ENCODE results near the genes RAB17 and UBE2F.

DNA sequence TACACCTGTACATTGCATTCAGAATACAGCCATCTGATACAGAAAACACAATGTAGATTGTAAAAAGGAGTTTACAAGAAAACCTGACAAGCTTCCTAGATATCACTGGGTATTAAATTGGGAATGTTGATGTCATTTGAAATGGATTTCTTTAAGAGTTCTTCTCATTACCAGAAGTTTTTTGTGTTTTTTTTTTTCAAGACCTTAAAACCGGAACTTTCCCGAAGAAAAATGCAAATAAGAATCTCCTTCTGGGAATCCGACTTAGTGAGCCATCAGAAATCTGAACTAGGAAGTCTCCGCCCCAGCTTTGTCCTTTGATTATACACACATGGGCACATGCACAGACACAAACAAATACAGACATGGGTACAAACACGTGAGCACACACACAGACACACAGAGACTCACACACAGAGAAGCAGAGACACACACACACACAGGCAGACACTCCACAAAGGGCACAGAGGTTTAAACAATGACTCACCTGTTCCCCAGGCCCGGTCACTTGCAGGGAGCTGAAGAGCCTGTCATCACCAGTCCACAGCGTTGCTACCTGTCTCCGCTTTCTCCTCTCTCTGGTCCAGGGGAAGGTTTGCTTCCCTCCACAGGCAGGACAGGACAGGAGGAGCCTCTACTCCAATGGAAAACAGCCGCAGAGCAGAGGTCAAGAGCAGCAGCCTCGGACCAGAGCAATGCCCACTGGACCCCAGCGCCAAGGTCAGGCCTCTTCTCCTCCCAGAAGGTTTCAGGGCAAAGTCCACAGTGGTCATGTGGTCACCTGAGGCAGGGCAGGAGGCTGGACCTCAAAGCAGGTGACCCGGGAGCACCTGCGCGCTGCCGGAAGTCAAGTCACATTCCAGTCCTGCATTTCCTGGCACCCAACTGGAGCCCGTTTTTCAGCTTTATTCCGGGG lies at the start of gene RAB17:
TSS of gene RAB17 (minus strand) at position 755 of the 916 bp plus-strand sequence.
- PRO-cap, 4 experiments: peak in 2 of 4 experiments; most common plus-strand start position 857 of the sequence (in 1); most common minus-strand start position 749 of the sequence (in 1)
- RAMPAGE, long total RNA, 2 experiments: no peak in any of the 2 experiments
- RRBS: 7% methylated on average over 3 of the region's 17 CpGs

- PRO-cap, 4 experiments: no peak in any of the 4 experiments
- RAMPAGE, long total RNA, 2 experiments: no peak in any of the 2 experiments
- RRBS: no CpG with 5 or more reads among the region's 18 CpGs
These were observed 3.3 kb upstream of the RAB17 start for GRCh38 chr2:237593719-237594417.

- PRO-cap, 4 experiments: peak in 2 of 4 experiments; most common plus-strand start chr2:237660798 (in 2)
- RAMPAGE, long total RNA, 2 experiments: no peak in any of the 2 experiments
- RRBS: no CpG with 5 or more reads among the region's 5 CpGs
These were observed 33.1 kb downstream of the LRRFIP1 start for GRCh38 chr2:237660547-237660884.

- PRO-cap, 4 experiments: peak in 4 of 4 experiments; most common plus-strand start chr2:237662984 (in 2); most common minus-strand start chr2:237662707 (in 2)
- RAMPAGE, long total RNA, 2 experiments: no peak in any of the 2 experiments
- RRBS: no CpG with 5 or more reads among the region's 17 CpGs
These were observed 35.3 kb downstream of the LRRFIP1 start for GRCh38 chr2:237662541-237663190.

GRCh38 chr2:237677842-237678472 lies 50.6 kb downstream of the LRRFIP1 start:
- PRO-cap, 4 experiments: peak in 4 of 4 experiments; most common plus-strand start chr2:237678291 (in 4); most common minus-strand start chr2:237678031 (in 2)
- RAMPAGE, long total RNA, 2 experiments: no peak in any of the 2 experiments
- RRBS: no CpG with 5 or more reads among the region's 9 CpGs

- PRO-cap, 4 experiments: peak in 2 of 4 experiments; most common plus-strand start chr2:237683404 (in 2); most common minus-strand start chr2:237683238 (in 2)
- RAMPAGE, long total RNA, 2 experiments: no peak in any of the 2 experiments
- RRBS: no CpG with 5 or more reads among the region's 18 CpGs
These were observed 55.6 kb downstream of the LRRFIP1 start for GRCh38 chr2:237682895-237683577.

- PRO-cap, 4 experiments: peak in 1 of 4 experiments; most common minus-strand start chr2:237685527 (in 1)
- RAMPAGE, long total RNA, 2 experiments: no peak in any of the 2 experiments
- RRBS: no CpG with 5 or more reads among the region's 2 CpGs
These were observed 57.8 kb downstream of the LRRFIP1 start for GRCh38 chr2:237685235-237685588.

DNA sequence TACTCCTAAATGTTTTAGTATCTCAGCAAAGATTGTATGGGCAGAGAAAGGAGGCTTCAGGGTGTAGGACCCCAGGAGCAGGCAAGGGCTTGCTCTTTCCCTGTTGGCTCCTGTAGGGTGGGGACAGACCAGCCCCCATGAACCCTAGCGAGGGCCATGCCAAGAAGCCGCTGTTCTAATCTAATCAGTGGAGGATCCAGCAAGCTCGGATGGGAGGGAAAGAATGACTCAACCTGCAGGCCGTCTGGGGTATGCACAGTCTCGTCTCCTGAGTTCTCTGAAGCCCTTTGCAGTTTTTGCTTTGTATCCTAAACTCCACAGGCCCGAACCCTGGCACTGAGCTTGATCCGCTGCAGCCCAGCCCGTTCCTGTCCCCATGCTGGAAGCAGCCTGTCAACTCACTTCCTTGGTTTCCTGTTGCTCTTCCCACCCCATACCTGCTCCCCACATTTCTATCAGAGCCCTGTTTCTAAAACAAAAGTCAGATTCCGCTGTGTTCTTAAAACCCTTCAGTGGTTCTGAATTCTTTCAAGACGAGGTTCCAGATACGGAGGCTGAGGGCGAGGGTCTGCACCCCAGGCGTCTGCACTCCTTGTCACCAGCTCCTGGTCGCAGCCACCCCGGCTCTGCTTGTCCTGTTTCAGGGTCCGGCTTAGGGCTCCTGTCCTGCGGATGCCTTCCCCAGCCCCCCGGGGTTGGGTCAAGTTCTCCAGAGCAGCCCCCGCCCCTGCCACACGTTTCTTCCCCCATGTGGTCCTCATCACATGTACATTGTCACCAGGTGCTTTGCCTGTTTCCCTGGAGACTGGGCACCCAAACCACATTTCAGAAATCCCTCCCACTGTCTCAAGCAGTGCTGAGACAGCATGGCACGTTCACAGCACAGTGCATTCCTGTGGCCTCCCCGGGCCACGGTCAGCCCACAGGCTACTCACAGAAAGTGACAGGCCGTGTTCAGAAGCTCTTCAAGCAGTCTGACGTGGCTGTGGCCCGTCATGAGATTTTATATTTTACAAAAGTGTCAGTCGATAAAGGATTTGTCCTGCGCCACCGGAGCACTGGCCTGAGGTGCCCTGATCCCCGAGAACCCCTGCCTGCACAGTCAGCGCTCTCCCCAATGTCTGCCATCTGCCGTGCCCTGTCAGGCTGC lies 75.9 kb downstream of the LRRFIP1 start:
- PRO-cap, 4 experiments: peak in 2 of 4 experiments; most common plus-strand start position 258 of the sequence (in 2); most common minus-strand start position 225 of the sequence (in 2)
- RAMPAGE, long total RNA, 2 experiments: no peak in any of the 2 experiments
- RRBS: 79% methylated on average over 5 of the region's 32 CpGs

DNA sequence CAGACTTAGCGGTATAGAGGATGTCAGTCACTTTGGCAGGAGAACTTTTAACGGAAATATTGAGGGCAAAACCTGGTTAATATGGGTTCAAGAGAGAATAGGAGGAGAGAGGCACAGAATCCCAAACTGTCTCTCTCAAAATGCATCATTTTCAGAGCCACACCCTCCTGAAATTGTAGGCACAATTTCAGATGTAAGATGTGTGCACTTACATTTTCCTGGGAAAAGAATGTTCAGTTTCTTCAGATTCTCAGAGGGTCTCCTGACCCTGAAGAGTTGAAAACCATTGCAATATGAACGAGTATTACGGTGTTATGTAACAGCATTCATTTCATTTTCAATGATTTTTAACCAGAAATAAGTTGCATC lies 76.5 kb upstream of the RBM44 start:
- PRO-cap, 4 experiments: no peak in any of the 4 experiments
- RAMPAGE, long total RNA, 2 experiments: no peak in any of the 2 experiments
- RRBS: no CpG with 5 or more reads among the region's 4 CpGs

DNA sequence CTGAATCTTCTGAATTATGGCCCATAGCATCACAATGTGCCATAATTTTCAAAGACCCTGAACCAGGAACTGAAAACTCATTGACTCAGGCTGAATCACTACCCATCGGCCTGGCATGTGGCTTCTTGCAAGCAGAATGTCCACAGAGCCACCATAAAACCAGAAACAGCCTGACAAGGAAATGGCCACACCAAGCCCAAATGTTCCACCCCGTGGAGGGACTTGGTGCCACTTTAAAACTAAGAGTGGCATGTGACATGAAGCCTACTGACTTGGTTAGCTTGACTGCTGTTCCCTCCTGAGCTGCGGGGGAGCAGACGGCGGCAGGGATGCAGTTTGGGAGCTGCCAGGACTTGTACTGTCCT lies 71.2 kb upstream of the RBM44 start:
- PRO-cap, 4 experiments: peak in 1 of 4 experiments; most common plus-strand start position 161 of the sequence (in 1)
- RAMPAGE, long total RNA, 2 experiments: no peak in any of the 2 experiments
- RRBS: no CpG with 5 or more reads among the region's 5 CpGs

- PRO-cap, 4 experiments: peak in 1 of 4 experiments; most common plus-strand start chr2:237744055 (in 1); most common minus-strand start chr2:237743840 (in 1)
- RAMPAGE, long total RNA, 2 experiments: no peak in any of the 2 experiments
- RRBS: no CpG with 5 or more reads among the region's 19 CpGs
These were observed 54.6 kb upstream of the RBM44 start for GRCh38 chr2:237743571-237744755.

DNA sequence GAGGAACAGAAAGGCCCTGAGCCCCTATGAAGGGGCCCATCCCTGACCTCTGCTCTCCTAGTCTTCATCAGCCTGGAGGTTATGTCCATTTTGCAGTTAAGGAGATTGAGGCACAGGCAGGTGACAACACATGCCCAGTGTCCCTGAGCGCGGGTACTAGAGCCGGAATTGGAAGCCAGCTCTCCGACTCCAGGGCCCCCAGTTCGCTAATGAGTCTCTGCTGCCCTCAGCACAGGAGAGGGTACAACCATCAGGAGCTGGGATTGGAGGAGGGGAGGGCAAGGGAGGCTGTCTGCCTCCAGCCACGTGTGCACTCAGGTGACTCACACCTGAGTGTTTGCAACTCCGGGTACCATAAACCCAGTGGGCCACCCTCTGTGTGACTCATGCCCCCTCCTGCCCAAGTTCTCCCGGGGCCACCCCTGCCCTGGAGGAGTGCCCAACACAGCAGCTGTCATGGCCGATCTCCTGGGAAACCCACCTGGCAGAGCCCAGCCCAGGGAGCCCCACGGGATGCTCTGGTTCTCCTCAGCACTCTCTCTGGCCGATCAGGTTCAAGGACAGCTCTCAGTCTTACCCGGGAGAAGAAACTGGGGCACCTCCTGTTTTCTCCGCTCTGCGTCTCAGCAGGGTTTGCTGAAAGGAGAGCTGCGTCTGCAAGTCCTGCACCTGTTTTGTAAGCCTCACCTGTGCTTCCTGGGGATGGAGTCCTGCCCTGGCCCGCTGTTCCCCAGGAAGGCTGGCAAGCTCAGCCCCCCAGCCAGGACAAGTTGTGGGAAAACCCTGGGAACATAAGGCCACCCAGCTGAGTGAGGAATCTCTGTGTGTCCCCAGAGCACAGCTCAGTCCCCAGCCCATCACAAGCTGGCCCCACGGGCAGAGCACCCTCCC lies 44.1 kb upstream of the UBE2F start:
- PRO-cap, 4 experiments: no peak in any of the 4 experiments
- RAMPAGE, long total RNA, 2 experiments: start-site peak on the plus strand in 1 of 2 experiments, centred at position 473 of the sequence, 6 reads per replicate
- RRBS: 20% methylated on average over 2 of the region's 17 CpGs

- PRO-cap, 4 experiments: peak in 4 of 4 experiments; most common plus-strand start chr2:237967014 (in 4); most common minus-strand start chr2:237966761 (in 3)
- RAMPAGE, long total RNA, 2 experiments: start-site peak on the plus strand in 1 of 2 experiments, at chr2:237967048-237967077 at its widest, 43 reads per replicate
- RRBS: 3% methylated on average over 39 of the region's 92 CpGs
These were observed at the start of gene UBE2F for GRCh38 chr2:237966480-237967247. UBE2F (plus strand) TSS chr2:237967014.

DNA sequence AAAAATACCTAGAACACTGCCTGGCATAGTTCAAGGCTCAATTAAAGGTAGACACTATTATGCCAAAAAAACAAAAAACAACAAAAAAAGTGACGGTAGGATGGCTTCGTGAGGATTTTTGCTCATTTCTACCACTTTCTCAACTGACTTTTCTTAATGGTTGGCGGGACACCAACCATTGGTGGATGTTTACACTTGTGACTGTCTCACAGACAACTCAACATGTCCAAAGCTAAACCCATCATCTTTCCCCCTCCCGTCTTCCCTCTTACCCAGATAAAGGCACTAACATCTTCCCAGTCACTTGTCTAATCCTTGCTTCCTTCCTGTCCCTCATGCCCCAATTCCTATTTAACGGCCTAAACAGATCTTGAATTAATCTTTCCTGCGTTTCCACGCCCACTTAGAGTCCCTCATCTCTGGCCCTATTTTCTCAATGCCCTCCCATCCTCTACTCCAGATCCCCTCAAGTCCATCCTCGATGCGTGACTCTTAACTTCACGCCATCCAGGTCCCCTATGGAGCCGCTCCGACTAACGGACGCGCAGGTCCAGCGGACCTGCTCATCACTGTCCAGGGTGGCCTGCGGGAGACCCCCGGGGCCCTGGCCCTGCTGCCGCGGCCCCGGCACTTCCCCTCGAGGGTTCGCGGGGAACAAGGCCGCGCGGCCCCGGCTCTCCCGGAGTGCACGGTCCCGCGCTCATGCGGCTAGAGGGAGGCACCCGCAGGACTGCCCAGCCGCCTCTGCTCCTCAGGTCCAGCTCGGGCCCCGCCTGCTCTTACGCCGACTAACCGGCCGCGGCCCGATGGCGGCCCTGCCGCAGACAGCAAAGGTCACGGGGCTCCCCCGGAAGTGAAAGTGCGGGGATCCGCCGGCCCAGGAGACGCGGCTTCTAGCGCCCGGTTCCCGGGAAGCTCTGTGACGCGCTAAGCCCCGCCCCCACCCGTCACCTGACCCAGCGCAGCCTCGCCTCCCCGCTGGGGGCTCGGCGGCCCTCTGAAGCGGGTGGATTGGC lies 578 bp upstream of the SCLY start:
- PRO-cap, 4 experiments: peak in 4 of 4 experiments; most common minus-strand start position 829 of the sequence (in 4)
- RAMPAGE, long total RNA, 2 experiments: no peak in any of the 2 experiments
- RRBS: 1% methylated on average over 25 of the region's 65 CpGs

- PRO-cap, 4 experiments: no peak in any of the 4 experiments
- RAMPAGE, long total RNA, 2 experiments: no peak in any of the 2 experiments
- RRBS: no CpG with 5 or more reads among the region's 9 CpGs
These were observed 11.8 kb upstream of the ESPNL start for GRCh38 chr2:238088154-238088950.

- PRO-cap, 4 experiments: no peak in any of the 4 experiments
- RAMPAGE, long total RNA, 2 experiments: no peak in any of the 2 experiments
- RRBS: 44% methylated on average over 33 of the region's 51 CpGs
These were observed 793 bp downstream of the KLHL30 start for GRCh38 chr2:238139034-238139887.

DNA sequence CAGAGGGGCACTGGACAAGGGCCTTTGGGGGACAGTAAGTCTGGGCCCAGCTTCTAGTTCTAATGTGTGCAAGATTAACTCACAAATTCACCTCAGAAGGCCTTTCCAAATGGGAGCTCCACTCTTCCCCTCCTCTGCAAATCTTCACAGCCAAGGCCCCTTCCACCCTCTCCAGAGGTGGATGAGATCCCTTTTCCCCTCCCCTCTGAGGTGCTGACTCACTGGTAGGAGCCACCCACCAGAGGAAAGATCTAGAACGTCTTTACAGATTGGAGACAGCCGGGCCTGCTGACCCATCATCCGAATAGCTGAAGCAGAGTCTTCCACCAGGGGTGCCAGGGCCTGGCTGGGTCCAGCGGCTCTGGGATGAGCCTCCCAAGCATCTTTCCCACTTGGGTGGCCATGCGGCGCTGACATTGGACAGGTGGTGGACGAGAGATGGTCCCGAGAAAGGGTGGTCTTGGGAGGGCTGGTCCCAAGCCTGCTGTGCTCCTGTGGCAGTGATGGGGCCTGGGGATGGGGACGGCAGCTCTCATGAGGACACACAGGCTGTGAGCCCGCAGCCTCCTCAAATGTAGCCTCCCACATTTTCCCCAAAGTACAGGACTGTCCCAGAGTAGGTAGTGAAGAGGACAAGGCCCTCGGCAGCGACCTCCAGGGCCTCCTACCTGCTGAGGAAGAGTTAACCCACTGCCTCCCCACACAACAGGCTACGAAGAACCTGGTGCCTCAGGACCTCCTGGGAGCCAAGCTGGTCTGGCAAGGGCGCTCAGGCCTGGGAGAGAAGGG lies 9.1 kb downstream of the ERFE start:
- PRO-cap, 4 experiments: no peak in any of the 4 experiments
- RAMPAGE, long total RNA, 2 experiments: no peak in any of the 2 experiments
- RRBS: no CpG with 5 or more reads among the region's 14 CpGs

DNA sequence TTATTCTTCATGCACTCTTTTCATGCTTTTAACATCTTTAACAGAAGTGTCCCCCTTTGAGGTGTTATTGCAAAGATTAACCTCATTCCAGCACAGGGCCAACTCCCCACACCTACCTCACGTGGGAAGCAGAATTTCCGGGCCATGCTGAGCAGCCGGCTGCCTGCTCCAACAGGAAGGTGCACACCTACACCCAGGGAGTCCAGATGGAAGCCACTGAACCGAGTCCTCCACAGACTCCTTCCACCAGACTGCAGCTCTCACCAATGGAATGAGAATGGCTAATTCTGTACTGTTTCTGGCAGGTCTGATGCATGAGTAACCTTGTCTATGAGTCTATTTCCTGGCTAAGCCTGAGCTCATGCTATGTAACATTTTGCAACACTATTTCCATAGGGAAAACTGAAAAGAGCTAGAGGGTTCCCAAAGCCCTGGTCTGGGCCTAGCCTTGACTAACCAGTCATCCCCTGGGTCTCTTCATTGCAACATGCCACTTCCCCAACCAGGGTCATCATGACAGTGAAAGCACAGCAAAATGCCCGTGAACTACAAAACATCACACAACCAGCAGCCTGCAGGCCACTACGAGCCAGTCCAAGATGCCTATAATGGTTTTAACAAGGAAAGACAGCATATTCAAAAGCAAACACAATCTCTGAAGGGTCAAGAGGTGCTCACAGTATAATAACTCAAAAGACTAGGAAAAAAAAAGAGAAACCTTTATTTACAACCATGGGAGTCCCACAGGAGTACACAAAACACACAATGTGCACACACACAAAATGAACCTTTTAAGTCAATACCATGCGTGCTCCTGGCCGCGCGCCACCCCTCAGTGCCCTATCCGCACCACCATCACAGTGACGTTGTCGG lies 11.2 kb downstream of the ERFE start:
- PRO-cap, 4 experiments: no peak in any of the 4 experiments
- RAMPAGE, long total RNA, 2 experiments: no peak in any of the 2 experiments
- RRBS: no CpG with 5 or more reads among the region's 13 CpGs

DNA sequence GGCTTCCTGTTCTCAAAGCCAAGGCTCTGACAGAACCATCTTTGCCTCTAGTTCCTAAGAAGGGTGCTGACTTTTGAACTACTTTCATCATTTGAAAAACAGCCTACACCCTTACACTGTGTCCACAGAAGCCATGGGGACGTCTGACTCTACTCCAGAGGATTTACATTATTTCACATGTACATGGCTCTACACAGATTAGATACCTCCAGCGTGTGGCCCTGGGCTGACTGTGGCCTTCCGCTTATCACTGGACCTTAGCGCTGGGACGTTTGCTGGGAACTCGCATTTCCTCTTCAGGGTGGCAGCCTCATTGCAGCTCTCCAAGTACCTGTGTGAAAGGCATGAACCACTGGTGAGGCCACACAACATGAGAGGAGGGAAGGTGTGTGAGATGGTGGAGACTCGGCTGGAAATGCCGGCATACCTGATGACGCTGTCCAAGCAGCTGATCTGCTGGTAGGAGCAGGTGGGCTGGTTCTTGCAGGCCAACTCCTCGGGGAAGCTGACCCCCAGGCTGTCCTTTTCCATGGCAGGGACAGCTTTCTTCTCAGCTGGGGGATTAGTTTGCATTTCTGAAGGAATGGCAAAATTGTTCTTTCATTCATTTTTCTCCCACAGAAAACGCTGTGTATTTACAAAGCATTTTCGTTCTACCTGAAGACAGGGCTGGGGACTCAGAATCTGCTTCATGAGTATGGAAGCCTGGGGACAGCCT lies 18.4 kb upstream of the HES6 start:
- PRO-cap, 4 experiments: no peak in any of the 4 experiments
- RAMPAGE, long total RNA, 2 experiments: start-site peak on the minus strand in 1 of 2 experiments, centred at position 247 of the sequence, 8 reads per replicate
- RRBS: no CpG with 5 or more reads among the region's 12 CpGs

- PRO-cap, 4 experiments: no peak in any of the 4 experiments
- RAMPAGE, long total RNA, 2 experiments: no peak in any of the 2 experiments
- RRBS: no CpG with 5 or more reads among the region's 21 CpGs
These were observed 21.4 kb upstream of the HES6 start for GRCh38 chr2:238261004-238261840.

Data from uterus (tissue), 7 donors.